Metastatic Breast Carcinoma in the Brain (tissue), 10 donors: Measurements from ENCODE around the genes CHST15 and OAT.

DNA sequence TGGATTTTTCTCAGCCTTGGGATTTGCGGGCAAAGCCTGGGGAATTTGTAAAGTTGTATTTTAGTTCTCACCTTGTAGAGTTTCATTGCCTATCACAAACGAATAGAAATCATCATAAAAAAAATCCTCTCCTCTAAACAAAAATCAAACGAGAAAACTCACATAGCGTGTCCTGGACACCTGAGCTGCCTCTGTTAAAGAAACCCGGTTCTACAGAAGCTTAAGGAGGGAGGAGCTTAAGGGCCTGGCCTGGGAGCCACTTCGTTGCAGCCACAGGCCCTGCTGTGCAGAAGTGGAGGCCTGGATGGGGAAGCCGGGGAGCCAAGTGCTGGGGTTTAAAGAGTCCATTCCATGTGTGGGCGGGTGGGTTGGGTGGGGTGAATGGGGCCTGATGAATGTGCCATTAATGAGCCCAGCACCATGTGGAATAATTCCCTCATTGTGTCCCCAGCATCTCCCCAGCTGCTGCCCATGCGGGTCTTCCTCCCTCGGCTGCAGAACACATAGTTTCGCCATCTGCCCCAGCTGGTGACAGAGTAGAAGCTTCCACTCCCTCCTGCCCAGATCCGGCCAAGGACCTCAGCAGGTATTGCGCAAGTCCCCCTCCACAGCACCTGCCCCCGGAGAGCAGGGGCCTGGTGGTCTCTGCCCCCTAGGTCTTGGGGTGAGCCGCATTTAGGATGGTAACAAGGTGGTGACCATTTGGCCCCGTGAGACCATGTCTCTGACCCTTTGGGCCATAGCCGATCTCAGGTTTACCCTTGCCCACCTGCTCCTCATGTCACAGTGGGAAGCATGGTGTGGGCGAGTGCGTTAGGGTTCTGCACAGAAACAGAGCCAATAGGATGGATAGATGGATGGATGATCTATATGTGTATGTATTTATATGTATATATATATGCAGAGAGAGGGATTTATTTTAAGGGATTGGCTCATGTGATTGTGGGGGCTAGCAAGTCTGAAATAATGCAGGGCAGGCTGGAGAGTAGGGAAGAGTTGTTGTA lies 127.7 kb upstream of the BTBD16 start:
- PRO-cap, 10 experiments: peak in 3 of 10 experiments; most common plus-strand start position 261 of the sequence (in 1); most common minus-strand start position 196 of the sequence (in 3)

DNA sequence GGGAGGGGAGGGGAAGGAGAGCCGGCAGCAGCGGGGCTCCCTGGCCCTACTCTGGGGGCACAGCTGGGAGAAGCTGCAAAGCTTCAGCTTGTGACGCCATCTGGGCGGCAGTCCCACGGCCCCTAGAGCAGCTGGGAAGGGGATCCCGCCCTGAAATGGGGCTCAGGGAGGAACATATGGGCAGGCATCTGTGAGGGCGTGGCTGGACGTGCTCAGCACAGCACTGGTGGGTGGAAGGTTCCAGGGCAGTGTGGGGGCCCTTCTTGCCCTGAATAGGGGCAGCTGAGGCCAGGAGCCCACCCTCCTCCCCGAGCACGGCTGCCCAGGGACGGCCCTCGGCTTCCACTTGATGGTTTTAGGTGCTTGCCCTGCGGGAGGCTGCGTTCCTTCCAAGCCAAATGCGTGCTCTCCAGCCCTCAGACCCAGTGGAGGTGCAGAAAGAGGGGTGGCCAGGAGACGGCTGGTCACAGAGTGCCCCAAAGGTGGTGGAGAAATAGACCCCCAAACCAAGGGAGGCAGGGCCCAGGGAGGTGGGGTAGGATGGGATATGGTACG lies 120.9 kb upstream of the BTBD16 start:
- PRO-cap, 10 experiments: no peak in any of the 10 experiments

GRCh38 chr10:122165190-122165575 lies 105.9 kb upstream of the BTBD16 start:
- PRO-cap, 10 experiments: no peak in any of the 10 experiments

DNA sequence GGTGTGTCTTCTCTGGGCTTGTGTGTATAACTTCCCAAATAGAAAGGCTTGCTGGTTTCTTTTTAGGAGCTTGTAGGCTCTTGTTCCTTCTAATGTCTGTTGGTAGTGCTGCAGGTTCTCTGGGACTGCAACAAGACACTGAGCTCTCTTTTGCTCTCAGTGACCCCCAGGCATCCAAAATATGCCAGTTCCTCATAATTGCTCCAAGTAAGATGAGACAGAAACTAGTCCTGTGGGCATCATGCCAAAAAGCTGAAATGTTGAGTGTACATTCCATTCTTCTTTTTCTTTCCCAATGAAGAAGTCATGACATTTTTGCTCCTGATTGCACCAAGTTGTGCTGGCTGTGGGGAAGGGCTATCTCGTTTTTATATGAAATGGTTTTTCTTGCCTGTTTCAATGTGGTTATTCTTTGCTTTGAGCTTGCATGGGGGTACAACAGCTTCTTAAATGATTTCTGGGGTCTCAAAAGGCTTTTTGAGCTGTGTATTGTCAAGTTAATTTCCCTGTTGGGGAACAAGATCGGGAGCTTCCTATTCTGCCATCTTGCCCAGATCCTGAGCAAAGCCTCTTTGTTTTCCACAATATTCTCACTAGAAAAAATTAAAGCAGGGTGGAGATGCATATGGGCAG lies 7.0 kb upstream of the BTBD16 start:
- PRO-cap, 10 experiments: no peak in any of the 10 experiments

DNA sequence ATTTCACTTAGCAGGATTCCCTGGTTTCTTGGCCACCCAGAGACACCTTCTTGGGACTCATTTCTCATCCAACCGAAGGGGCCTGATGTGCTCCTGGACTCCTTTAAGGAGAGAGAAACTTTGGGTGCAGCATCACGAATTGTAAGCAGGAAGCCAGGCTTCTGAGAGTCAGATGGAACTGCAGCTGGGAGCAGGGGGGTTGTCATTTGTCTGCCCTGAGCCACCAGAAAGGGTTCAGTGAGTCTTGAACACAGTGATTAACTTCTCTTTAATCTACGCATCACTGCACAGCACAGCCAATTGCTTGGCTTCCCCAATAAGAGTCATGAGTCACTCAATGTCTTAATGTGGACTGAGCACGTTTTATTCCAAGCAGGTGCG lies 26.1 kb upstream of the PLEKHA1 start:
- PRO-cap, 10 experiments: no peak in any of the 10 experiments

DNA sequence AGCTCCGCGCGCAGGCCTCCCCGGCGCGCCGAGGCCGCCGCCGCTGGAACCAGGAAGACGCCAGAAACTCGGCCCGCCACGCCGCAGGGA lies 148 bp upstream of the PLEKHA1 start:
- PRO-cap, 10 experiments: no peak in any of the 10 experiments

GRCh38 chr10:122463738-122464530 lies 2.6 kb downstream of the HTRA1 start:
- PRO-cap, 10 experiments: no peak in any of the 10 experiments

- PRO-cap, 10 experiments: no peak in any of the 10 experiments
Measured at GRCh38 chr10:122514745-122515366, 45.7 kb upstream of the DMBT1 start.

GRCh38 chr10:122948519-122948999 lies 5.5 kb downstream of the C10orf88 start:
- PRO-cap, 10 experiments: no peak in any of the 10 experiments

- PRO-cap, 10 experiments: no peak in any of the 10 experiments
Measured at GRCh38 chr10:122983787-122984402, 3.7 kb downstream of the PSTK start.

- PRO-cap, 10 experiments: no peak in any of the 10 experiments
Measured at GRCh38 chr10:122997632-122998160, 10.9 kb downstream of the IKZF5 start.

DNA sequence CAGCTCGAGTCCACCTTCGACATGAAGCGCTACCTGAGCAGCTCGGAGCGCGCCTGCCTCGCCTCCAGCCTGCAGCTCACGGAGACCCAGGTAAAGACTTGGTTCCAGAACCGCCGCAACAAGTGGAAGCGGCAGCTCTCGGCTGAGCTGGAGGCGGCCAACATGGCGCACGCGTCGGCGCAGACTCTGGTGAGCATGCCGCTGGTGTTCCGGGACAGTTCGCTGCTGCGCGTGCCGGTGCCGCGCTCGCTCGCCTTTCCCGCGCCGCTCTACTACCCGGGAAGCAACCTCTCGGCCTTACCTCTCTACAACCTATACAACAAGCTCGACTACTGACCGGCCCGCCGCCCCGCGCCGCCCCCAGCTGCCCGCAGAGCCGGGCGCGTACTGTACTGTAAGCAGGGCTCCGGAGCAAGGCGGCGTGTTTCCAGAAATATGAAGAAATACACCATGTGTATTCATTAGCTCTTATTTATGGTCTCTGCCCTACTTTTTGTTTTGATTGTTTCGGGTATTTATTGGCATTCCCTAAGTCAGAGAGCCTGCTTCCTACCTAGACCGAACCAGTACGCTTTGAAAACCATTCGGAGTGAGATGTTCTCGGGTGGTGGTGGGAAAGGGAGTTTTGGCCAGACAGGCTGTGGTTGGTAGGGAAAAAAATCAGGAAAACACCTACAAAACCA lies 2.0 kb downstream of the HMX2 start:
- PRO-cap, 10 experiments: peak in 2 of 10 experiments; most common plus-strand start position 214 of the sequence (in 1); most common minus-strand start position 188 of the sequence (in 2)

DNA sequence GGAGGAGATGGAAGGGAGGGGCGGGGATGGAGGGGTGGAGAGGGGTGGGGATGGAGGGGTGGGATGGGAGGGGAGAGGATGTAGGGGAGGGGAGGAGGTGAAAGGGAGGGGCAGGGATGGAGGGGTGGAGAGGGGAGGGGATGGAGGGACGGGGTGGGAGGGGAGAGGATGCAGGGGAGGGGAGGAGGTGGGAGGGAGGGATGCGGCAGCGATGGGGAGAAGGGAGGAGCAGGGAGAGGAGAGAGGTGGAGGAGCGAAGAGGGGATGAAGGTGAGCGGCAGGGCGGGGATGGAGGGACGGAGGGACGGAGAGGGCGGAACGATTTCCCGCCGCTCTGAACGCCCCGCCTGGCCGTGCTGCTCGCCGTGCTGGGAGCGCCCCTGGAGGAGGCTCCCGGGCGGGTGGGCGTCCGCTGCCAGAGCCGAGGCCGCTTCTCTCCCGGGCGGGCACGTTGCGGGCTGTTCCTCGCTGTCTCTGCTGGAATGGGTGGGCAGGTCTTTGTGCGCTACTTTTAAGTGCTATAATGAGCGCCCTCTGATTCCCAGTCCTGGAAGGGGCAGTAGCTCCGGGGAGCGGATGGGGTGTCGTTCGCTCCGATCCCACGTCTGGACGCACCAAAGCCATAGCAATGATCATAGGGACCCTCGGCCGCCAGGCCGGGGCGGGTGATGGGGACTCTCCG lies 80.9 kb upstream of the CPXM2 start:
- PRO-cap, 10 experiments: no peak in any of the 10 experiments

DNA sequence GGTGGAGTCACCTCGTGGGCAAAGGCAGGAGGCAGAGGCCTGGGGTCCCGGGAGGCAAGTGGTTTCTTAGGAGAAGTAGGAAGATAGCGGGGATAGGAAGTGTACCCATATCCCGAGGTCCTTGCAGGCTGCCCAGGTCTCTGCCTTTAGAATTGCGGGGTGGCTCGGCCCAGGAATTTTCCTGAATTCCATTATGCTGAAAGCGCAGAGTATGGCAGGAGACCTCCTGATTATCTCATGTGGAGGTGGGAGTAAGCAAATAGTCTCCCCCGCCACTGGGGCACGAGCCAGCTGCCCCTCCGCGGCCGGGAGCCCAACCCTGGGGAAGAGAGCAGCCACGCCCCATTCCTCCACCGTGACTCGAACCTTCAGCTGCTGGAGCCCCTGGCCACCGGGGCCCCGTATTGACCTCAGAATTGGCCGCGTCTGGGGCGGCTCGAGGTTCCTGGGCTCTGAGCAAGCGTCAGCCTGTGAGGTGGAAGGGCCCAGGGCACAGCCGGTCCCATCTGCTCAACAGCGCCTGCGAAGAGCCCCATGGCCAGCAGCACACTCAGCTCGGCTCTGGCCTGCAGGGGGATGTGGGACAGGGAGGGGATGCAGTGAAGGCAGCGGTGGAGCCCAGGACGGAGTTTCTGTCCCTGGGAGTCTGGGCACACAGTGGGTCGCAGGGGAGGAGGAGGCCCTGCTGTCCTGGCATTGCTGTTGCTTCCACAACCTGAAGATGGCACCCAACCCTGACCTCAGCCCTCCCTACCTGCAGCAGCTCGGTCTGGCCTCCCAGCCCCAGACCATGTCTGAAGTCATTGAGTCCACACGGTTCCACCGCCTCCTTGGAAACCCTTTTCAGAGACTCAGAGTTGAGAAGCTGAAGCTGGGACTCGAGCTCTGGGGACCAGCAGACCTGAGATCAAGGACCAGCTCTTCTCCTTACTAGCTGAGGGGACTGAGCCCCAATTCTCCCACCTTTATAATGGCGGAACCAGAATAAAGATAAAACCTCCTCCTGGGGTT lies 97.8 kb downstream of the CHST15 start:
- PRO-cap, 10 experiments: no peak in any of the 10 experiments

DNA sequence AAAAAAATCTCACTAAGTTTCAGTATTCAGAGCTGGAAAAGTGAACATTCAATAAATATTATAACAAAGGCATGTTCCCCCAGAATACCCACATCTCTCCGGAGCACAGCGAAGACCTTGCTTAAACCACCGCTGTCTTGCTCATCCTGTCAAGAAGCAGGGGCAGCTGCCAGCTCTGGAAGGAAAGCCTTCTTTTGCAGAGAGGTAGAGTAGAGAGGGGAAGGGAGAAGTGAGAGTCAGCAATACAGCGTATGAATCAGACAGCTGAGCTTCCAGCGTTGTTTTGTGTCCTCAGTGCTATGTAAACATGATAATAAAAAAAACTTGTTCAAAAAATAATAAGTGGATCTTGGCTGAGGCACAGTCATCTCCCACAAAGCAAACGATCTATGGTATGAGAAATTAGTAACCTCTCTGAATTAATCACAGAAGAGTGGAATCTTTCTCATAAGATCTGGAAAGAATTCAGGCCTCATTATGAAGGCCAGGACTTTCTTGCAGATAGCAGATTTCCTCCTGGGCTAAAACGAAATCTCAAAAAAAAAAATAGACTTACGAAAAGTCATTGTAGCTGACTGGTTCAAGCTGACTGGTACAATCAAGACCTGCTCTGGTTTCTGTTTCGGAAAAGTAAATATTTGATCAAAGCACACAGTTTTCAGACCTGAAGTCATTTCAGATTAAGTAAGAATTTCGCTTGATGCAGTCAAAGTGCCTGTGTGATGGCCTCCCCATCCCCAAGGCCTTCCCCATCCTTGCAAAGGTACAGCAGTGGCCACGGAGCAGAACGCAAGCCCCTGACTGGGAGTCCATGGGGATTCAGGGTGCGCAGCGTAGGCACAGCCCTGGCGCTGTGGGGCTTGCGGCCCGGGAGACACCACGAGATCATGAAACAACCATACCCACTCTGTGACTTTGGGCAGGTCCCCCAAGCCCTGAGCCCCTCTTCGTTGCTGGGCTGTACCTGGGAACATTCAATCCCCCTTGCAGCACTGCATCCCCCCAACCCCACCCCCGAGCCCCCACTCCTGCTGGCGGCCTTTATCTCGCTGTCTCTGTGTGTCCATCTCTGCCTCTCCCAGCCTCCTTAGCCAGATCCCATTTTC lies 29.4 kb downstream of the CHST15 start:
- PRO-cap, 10 experiments: peak in 3 of 10 experiments; most common plus-strand start position 367 of the sequence (in 2); most common minus-strand start position 258 of the sequence (in 3)

GRCh38 chr10:124093150-124094008 lies at the start of gene CHST15:
Gene CHST15 (minus strand): TSS chr10:124093598.
- PRO-cap, 10 experiments: peak in 10 of 10 experiments; most common plus-strand start chr10:124093681 (in 10); most common minus-strand start chr10:124093564 (in 8)

- PRO-cap, 10 experiments: no peak in any of the 10 experiments
Measured at GRCh38 chr10:124155666-124156339, 62.4 kb upstream of the CHST15 start.

DNA sequence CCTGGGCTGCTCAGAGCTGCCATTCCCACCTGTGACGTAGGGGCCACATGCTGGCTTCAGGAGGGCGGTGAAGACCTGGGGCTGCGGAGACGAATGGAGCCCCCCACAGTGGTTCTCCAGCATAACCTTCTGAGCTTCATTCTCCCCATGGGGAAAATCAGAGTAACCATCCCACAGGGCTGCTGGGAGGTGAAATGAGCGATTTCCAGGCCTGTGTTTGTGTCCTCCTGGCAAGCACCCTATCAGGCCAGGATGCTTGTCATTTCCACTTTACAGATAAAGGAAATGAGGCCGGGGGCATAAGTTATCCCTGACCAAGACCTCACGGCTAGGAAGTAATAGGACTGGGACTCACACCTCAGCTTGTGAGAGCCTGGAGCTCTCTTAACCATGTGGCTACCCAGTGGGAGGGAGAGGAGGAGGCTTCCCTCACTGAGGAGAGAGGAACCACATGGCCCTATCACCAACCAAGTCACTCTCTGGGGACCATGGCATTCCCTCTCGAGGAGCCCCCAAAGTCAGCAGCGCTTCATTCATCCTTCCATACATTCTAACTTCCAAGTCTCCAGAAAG lies 127.8 kb upstream of the CHST15 start:
- PRO-cap, 10 experiments: no peak in any of the 10 experiments

DNA sequence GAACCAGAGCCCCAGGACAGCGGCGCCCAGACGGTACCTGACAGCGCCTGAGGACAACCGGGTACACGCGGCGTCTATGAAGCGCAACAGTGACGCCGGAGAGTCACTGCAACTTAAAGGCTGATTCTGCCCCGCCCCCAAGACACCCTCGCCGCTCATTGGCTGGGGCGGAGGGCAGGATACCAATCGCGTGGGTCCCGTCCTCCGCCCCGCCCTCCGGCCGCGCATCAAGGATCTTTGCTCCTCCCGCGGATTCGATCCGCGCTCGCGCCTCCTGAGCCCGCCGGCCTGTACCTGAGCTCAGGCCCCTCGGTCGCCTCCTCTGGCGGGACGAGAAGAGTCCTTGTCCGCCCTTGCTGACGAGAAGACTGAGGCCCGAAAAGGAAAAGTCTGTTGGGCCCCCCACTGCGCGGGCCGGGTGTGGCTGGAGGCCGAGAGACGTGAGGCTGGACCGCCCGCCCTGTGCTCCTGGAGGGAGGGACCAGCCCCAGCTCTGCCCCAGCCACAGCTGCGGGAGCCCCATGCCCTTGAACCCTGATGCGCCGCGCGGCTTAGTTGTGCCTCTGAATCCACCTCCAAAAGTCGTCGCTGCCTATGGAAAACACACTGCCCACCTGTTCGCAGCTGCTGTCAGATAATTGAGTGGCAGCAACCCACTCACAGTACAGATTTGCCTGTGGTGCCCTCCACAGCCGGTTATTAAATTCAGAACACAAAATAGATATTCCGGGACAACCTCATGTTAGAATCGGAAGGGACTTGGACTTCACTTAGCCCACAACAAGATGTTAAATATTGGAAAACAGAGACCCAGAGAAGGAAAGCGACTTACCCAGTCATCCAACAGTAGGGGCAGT lies at the start of gene OAT:
OAT (minus strand) TSS at position 88 of the 857 bp plus-strand sequence.
- PRO-cap, 10 experiments: peak in 10 of 10 experiments; most common plus-strand start position 257 of the sequence (in 8); most common minus-strand start position 88 of the sequence (in 8)

DNA sequence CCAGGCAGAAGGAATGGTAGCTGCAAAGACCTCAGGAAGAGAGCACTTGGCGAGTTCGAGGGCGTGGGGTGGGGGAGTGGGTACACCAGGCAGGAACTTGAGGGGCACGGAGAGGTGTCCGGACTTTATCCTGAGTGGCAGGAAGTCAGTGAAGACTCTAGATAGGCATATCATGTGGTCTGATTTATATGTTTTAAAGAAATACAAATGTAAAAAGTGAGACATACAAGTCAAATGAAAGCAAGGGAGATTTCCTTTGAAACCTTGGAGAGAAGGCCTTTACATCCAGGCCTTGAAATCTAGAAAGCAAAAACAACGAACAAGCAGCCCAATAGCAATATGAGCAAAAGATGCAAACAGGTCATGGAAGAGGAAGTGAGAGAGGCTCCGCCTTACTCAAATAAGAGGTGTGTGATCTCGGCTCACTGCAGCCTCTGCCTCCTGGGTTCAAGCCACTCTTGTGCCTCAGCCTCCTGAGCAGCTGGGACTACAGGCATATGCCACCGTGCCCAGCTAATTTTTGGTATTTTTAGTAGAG lies 3.7 kb downstream of the LHPP start:
- PRO-cap, 10 experiments: no peak in any of the 10 experiments